ENCODE measurements around a stretch of chr22.

DNA sequence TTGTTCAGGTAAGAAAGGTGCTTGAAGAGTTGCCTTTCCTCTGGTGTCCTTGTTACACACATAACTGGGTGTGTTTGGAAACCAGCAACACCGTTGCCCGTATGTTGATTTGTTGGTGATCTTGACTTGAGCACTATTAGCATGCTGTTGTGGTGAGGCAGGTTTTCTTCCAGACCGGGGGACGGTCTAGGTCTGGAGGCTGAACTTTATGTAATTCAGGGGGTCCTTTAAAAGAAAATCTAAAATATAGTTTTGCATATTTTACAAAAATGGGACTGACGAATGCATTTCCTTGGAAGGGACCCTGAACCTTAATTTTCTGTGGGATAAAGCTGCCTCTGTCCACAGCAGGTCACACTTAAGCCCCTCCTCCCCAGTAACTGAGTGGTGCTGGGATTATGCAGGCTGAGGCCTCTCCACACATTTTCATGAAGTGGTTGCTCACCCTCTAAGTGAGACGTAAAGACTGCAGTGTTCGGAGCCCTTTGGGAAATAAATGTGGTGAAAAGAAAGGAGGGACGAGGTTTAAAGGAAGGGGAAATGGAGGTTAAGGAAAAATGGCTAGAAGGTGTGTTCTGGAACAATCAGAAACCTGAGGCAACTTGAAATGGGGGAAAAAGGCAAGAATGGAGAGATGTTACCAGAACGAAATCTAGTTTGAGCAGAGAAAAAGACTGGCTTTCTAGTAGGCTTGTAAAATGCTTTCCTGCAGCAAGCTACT is 1.9 kb downstream of the YWHAH start:
- RRBS: no CpG with 5 or more reads among the region's 9 CpGs

DNA sequence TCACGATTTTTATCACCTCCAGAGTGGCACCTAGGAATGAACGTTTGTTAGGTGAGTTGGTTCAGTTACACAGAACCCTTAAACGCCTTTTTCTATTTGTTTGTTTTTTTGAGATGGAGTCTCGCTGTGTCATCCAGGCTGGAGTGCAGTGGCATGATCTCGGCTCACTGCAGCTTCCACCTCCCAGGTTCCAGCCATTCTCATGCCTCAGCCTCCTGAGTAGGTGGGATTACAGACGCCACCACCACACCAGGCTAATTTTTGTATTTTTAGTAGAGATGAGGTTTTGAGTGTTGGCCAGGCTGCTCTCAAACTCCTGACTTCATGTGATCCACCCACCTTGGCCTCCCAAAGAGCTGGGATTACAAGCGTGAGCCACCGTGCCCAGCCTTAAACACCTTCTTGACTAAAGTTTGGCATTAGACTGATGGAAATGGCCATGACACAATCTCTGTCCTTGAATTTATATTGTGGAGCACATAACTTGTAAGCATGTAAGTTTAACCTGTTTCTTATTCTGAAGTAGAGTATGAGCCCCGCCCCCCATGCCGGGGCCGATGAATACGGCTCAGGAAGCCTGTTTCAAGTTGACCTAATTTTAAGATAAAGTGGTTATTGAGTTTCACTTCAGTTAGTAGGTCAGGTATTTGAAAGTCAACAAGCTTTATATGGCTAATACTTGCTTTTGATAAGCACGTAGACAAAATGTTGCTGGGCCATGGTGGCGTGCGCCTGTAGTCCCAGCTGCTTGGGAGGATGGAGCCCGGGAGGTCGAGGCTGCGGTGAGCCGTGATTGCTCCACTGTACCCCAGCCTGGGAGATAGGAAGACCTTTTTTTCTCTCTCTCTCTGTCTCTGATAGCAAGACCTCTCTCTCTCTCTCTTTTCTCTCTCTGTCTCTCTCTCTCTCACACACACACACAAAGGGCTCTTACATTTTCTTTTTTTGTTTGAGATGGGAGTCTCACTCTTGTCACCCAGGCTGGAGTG is 14.1 kb downstream of the YWHAH start:
- RRBS: no CpG with 5 or more reads among the region's 19 CpGs

GRCh38 chr22:32059464-32060008 is 16.5 kb downstream of the SLC5A1 start:
- RRBS: no CpG with 5 or more reads among the region's 7 CpGs

- RRBS: 50% methylated on average over 4 of the region's 11 CpGs
Observed at GRCh38 chr22:32206873-32207381, 2.1 kb upstream of the RFPL2 start.

GRCh38 chr22:32354857-32355211 is 2.8 kb upstream of the RFPL3 start:
- RRBS: no CpG with 5 or more reads among the region's 7 CpGs

DNA sequence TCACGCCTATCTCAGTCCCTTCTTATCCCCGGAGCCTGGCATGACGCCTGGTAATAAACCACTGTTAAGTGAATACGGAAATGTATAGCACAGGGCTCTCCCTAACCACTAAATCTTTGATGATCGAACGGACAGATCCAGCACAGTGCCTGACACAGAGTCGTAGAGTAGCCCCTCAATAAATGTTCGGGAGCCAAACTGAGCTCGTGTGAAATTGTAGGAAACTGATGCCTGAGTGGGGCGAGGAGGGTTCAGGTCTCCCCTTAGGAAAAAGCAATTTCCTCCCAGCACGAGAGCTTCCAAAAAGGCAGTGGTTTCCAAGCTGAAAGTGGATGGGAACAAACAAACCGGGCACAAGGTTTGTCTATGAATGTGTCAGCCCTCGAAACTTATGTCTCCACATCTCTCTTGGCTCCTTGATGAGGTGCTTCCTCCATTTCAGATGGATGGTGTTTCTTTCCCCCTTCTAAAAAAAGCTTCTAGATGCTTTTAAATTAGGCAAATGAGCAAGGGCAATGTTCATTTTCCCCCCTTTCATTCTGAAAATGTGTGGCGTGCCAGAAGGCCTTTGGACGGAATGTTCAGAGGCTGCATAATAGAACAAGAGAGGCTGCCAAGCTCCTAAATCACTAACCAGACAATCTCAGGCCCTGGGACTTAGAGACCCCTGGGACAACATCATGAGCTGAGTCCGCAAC is 143.6 kb downstream of the FBXO7 start:
- RRBS: no CpG with 5 or more reads among the region's 16 CpGs

- RRBS: no CpG with 5 or more reads among the region's 7 CpGs
Observed at GRCh38 chr22:32745781-32746184, 55.7 kb upstream of the TIMP3 start.

DNA sequence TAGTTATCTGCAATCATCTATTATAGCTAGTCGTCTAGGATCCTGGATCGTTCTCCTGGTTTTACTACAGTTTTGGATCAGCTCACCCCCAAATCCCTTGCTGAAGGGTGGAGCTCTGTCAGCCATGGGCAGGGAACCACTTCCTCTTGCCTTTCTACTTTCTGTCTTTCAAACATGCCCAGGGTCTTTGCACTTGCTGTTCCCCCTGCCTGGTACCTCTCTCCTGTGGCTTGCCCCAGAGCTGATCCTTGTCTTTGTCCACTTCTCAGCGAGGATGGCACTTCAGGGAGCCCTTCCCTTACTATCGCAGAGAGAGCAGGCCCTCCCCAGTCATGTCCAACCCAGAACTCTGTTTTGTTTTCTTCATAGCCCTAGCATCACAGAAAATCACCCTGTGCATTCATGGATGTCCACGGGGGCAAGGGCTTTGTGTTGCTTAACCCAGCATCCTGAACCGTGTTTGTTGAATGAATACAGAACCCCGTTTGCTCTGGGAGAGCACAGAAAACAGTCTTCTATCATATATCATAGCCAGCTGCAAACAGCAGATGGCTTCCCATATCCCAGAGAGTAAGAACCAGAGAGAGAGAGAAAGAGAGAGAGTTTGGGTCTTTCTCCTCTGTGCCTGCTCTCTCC is 794 bp upstream of the TIMP3 start:
- RRBS: no CpG with 5 or more reads among the region's 7 CpGs

- RRBS: no CpG with 5 or more reads among the region's 8 CpGs
Observed at GRCh38 chr22:32802509-32802875, 987 bp downstream of the TIMP3 start.

DNA sequence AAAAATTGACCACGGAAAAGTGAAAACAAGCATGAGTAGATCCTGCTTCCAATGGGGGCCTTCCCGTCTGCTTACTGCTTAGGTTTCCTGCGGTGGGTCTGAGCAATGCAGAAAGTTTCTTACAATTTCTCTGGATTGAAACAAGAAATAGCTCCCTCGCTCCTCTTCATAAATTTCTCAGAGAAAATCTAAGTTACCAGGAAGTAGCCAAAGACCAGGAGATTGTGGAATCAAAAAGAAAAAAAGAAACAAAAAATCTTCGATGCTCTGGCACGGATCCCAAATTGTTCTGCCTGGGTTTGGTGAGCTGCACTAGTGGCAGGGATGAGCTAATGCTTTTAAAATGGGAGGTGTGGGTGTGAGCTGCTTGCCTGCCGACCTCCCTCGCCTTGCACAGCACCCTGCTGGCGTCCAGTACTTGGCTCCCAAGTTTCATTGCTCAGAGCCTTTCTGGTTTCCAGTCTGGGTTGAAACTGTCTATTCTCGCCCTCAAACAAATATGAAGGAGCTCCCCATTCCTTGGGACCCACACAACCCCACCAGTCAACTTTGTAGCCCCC is 2.5 kb downstream of the TIMP3 start:
- RRBS: no CpG with 5 or more reads among the region's 10 CpGs

DNA sequence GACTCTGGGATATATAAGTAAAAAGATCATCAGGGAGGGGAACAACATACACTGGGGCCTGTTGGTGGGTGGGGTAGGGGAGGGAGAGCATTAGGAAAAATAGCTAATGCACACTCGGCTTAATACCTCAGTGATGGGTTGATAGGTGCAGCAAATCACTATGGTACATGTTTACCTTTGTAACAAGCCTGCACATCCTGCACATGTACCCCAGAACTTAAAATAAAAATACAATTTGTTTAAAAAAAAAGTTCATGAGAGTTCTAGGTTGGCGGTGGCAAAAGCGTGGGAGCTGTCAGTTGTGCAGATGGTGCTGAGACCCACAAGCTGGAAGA is 40.1 kb downstream of the TIMP3 start:
- RRBS: no CpG with 5 or more reads among the region's 3 CpGs

DNA sequence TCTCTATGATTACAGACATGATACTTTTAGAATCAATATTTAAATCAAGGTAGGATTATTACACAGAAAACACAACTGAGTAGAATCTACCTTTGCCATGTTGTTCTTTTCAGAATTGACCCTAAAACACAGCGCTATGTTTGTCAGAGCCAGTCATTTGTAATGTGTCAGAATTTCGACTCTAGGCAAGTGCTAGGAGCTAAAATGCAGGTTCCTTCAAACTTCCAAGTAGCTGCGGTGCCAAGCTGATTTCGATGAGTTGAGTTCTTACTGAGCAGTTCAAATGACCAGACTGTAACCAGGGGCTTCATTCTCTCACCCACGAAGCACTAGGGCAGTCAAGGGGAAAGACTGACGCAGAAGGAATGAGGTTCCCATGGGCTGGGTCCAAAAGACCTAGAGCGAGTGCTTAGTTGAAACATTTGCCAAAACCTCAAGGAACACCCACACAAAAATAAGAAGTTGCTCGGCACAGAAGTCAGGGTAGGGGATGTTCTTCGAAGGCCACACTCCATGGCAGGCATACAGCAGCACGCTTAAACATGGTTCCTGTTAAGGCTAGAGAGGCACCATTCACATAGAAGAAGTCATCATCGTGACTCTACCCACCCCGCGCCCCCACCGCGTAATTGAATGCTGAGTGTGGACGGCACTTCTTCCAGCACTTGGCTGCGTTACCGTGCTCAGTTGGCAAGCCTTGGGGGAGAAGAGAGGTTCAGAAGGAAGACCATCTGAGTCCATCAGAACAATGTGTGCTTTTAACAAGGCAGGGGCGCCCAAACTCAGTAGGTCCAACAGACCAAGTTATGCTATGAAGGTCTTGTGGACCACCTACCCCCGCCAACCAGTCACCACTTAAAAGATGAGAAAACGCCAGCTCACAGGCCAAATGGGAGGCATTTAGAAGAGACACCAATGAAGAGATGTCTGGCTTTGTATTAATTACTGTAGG is 52.9 kb downstream of the TIMP3 start:
- RRBS: no CpG with 5 or more reads among the region's 21 CpGs

- RRBS: no CpG with 5 or more reads among the region's 6 CpGs
Observed at GRCh38 chr22:32857122-32857583, 55.6 kb downstream of the TIMP3 start.

GRCh38 chr22:32986004-32986361 is 72.2 kb downstream of the SYN3 start:
- RRBS: no CpG with 5 or more reads among the region's 7 CpGs

DNA sequence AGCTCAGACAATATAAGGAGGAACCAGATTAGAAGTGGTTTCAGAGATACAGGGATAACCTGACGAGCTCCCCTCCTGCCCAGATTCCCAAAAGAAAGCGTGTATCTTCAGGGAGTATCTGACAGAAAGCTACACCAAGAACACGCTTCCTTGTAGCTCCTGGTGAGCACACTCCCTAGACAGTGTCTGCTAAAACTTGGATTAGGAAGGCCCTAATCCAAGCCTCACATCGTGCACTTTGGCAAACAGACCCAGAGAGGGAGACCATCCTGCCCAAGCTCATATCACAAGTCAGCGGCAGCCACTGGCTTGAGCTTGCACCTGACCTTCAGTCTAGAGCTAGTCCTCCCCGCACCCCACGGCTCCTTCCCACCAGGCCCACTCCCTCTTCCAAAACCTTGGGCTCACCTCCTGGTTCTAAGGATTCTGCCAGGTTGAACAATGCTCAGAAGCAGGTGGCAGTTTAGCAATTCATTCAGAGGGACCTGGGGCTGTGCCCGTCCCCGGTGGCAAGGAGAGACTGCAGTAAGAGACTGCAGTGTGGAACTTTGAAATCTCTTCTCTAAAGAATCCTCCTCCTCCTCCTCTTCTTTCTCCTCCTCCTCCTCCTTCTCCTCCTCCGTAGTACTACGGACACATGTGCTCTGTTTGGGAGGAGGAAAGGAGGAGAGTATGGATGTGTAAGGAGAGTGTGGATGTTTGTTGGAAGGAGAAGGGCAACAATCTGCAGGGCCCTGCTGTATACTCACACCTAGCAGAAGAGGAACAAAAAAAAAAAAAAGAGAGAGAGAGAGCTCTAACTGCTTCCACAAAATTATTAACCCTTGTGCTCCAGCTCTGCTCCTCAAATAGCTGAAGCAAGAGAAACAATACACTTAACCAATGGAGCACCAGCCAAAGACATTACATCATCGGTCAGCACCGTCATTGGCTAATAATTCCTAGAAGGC is 6.1 kb downstream of the SYN3 start:
- RRBS: no CpG with 5 or more reads among the region's 13 CpGs

DNA sequence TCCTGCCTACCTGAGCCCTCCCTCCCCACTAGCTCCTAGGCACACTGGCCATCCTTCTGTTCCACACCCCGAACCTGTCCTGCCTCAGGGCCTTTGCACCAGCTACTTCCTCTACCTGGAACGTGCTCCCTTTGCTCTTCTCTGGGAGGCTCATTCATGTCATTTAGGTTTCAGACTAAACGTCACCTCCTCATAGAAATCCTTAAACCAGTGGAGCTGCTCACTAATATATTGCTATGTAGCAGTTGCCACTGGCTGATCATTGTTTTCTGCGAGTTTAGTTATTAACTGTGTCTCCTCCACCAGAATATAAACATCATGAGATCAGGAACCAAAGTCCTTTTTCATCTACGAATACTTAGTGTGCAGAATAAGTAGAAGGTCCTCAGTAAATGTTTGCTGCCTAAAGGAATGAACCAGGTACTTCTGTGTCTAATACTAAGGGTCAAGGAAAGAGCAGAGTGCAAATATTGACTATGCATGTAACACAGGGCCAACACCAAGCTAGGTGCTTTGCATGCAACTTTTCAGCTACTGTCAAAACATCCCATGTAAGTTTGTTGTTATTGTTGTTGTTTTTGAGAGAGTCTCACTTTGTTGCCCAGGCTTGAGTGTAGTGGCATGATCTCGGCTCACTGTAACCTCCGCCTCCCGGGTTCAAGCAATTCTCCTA is 277.6 kb upstream of the SYN3 start:
- RRBS: no CpG with 5 or more reads among the region's 8 CpGs

- RRBS: no CpG with 5 or more reads among the region's 13 CpGs
Observed at GRCh38 chr22:33346276-33346659, 288.1 kb upstream of the SYN3 start.

DNA sequence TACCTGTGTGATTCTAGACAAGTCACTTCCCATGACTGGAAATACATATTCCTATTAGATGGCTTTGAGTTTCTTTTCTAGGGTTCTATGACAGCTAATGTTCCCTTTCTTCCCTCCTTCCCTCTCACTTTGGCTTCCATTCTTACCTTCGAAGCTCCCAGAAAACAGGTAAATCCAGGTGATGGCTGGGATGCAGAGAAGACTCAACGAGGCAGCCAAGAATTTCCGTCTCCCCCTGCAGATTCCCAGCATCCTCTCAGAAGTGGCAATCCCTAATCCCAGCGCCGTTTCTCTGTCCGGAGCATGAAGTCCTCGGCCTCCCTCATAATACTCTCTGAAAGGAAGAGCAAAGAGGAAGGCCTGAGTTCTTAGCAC is 159.1 kb downstream of the LARGE1 start:
- RRBS: no CpG with 5 or more reads among the region's 7 CpGs

- RRBS: no CpG with 5 or more reads among the region's 8 CpGs
Observed at GRCh38 chr22:33851165-33851925, 68.9 kb downstream of the LARGE1 start.